K562 (cell line): ENCODE results near the gene FYB1.

DNA sequence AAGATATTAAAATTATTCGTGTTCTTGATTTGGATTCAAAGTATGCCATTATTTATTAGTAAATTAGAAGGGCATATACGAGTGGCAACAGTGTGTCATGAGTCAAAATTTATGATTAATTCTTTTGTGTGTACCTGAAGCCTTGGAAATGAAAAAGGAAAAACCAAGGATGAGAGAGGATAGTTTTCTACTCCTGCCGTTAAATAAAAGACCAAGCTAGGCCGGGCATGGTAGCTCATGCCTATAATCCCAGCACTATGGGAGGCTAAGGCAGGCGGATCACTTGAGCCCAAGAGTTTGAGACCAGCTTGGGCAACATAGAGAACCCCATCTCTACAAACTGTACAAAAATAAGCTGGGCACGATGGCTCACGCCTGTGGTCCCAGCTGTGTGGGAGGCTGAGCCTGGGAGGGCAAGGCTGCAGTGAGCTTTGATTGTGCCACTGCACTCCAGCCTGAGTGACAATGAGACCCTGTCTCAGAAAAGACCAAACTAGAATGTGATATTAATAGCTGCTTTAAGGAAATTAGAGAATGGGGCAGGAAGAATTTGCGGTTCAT is 158.3 kb downstream of the NIPBL start:
- RAMPAGE, long total RNA: no peak
- RRBS: no CpG with 5 or more reads among the region's 8 CpGs
PRO-cap:
- standard: no peak
- CoPRO, capped RNA only, 2 experiments: no peak in any of the 2 experiments
- CoPRO, capped and uncapped RNA, 2 experiments: no peak in any of the 2 experiments
- CoPRO, uncapped RNA only, 2 experiments: peak in 1 of 2 experiments; most common plus-strand start position 15 of the sequence (in 1)
CAGE:
- cytosol, long polyA plus RNA: no peak
- long polyA plus RNA: no peak
- nucleolus, long total RNA: no peak
- nucleus, long polyA plus RNA: no peak

- RAMPAGE, long total RNA: no peak
- RRBS: no CpG with 5 or more reads among the region's 2 CpGs
PRO-cap:
- standard: no peak
- CoPRO, capped RNA only, 2 experiments: no peak in any of the 2 experiments
- CoPRO, capped and uncapped RNA, 2 experiments: no peak in any of the 2 experiments
- CoPRO, uncapped RNA only, 2 experiments: peak in 1 of 2 experiments; most common plus-strand start chr5:37063772 (in 1)
CAGE:
- cytosol, long polyA plus RNA: no peak
- long polyA plus RNA: no peak
- nucleolus, long total RNA: no peak
- nucleus, long polyA plus RNA: no peak
Measured at GRCh38 chr5:37063481-37063959, 185.7 kb downstream of the CPLANE1 start.

DNA sequence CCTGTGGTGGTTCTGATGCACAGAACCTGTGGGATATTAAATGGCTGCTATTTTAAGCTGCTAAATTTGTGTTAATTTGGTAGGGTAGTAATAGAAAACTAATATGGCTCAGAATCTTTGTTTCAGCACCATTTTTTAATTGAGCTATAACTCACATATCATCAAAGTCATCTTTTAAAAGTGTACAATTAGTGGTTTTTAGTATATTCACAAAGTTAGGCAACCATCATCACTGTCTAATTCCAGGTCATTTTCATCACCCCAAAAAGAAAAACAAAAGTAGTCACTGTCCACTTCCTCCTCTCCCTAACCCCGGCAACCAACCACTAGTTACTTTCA is 51.6 kb downstream of the CPLANE1 start:
- RAMPAGE, long total RNA: no peak
- RRBS: no CpG with 5 or more reads among the region's 1 CpG
PRO-cap:
- standard: no peak
- CoPRO, capped RNA only, 2 experiments: no peak in any of the 2 experiments
- CoPRO, capped and uncapped RNA, 2 experiments: no peak in any of the 2 experiments
- CoPRO, uncapped RNA only, 2 experiments: no peak in any of the 2 experiments
CAGE:
- cytosol, long polyA plus RNA: no peak
- long polyA plus RNA: no peak
- nucleolus, long total RNA: no peak
- nucleus, long polyA plus RNA: no peak

GRCh38 chr5:37197923-37198499 is 51.2 kb downstream of the CPLANE1 start:
- RAMPAGE, long total RNA: no peak
- RRBS: no CpG with 5 or more reads among the region's 3 CpGs
PRO-cap:
- standard: no peak
- CoPRO, capped RNA only, 2 experiments: no peak in any of the 2 experiments
- CoPRO, capped and uncapped RNA, 2 experiments: no peak in any of the 2 experiments
- CoPRO, uncapped RNA only, 2 experiments: no peak in any of the 2 experiments
CAGE:
- cytosol, long polyA plus RNA: no peak
- long polyA plus RNA: no peak
- nucleolus, long total RNA: no peak
- nucleus, long polyA plus RNA: no peak

DNA sequence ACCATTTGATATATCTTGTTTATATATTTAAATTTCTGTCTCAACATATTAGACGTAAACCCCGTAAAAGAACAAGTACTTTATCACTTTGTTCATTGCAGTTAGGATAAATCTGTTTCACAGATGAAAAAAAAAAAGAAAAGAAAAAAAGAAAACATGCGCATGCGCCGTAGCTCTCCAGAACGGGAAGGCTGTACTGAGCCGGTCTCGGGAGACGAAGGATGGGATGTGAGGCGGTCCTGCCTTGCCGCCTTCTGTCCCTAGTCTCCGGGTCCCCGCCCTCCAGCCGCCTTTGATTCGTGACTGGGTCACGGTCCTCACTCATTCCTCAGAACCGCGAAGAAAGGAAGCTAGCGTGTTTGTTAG is 40.4 kb downstream of the CPLANE1 start:
- RAMPAGE, long total RNA: no peak
- RRBS: 13% methylated on average over 6 of the region's 19 CpGs
PRO-cap:
- standard: no peak
- CoPRO, capped RNA only, 2 experiments: no peak in any of the 2 experiments
- CoPRO, capped and uncapped RNA, 2 experiments: no peak in any of the 2 experiments
- CoPRO, uncapped RNA only, 2 experiments: no peak in any of the 2 experiments
CAGE:
- cytosol, long polyA plus RNA: no peak
- long polyA plus RNA: no peak
- nucleolus, long total RNA: no peak
- nucleus, long polyA plus RNA: no peak

DNA sequence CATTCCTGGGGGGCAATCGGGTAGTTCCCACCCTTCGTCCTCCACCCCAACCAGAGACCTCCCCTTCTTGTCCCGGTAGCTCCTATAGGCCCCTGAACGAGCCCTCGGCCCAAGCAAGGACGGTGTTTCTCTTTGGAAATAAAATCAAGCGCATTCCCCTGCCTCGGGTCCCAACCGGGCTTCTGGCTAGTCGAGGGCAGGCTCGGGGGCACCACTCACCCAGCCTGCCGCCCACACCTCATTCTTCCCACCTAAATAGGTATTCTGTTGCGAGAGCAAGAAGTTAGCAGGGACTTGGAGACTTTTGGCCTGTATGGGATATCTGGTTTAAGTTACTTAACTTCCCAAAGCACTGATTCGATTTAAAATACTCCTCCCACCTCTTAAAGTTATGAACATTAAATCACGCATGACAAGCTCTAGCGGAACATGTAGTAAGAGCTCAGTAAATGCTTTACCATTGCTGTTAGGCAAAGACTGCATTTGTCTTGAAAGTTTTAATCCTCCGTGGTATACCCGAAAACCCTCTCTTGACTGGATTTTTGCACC is 4.6 kb downstream of the GDNF start:
- RAMPAGE, long total RNA: no peak
- RRBS: 7% methylated on average over 3 of the region's 18 CpGs
PRO-cap:
- standard: no peak
- CoPRO, capped RNA only, 2 experiments: no peak in any of the 2 experiments
- CoPRO, capped and uncapped RNA, 2 experiments: no peak in any of the 2 experiments
- CoPRO, uncapped RNA only, 2 experiments: no peak in any of the 2 experiments
CAGE:
- cytosol, long polyA plus RNA: no peak
- long polyA plus RNA: no peak
- nucleolus, long total RNA: no peak
- nucleus, long polyA plus RNA: no peak

- RAMPAGE, long total RNA: no peak
- RRBS: no CpG with 5 or more reads among the region's 4 CpGs
PRO-cap:
- standard: no peak
- CoPRO, capped RNA only, 2 experiments: no peak in any of the 2 experiments
- CoPRO, capped and uncapped RNA, 2 experiments: no peak in any of the 2 experiments
- CoPRO, uncapped RNA only, 2 experiments: no peak in any of the 2 experiments
CAGE:
- cytosol, long polyA plus RNA: no peak
- long polyA plus RNA: no peak
- nucleolus, long total RNA: no peak
- nucleus, long polyA plus RNA: no peak
Measured at GRCh38 chr5:38168304-38168559, 90.1 kb upstream of the EGFLAM start.

DNA sequence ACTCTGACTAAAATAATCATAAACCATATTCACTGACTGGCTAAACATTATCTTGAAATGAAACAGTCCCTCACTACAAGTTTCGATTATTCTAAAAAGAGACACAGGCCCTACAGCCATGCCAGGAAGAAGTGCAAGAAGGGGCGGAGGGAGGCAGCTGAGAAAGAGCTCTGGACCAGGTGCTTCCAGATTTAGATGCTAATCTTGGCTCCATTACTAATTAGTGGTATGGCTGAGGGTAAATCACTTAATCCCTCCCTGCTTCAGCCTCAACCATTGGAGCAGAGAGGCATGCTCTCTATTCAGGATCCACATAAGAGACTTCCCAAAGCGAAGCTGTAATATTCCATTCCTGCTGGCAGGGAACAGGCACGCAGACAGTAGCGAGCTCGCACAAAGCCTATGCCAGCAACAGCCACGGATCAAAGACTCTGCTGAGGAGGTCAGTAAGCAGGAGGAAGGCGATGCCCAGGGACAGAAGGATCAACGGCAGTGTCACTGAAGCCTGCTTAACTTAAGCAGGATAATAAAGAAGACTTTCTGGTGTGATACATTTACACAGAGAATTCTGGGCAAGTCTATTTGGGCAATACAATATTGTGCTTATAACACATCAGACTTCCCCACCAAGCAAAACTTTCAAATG is 24.2 kb downstream of the LIFR start:
- RAMPAGE, long total RNA: no peak
- RRBS: no CpG with 5 or more reads among the region's 9 CpGs
PRO-cap:
- standard: no peak
- CoPRO, capped RNA only, 2 experiments: no peak in any of the 2 experiments
- CoPRO, capped and uncapped RNA, 2 experiments: no peak in any of the 2 experiments
- CoPRO, uncapped RNA only, 2 experiments: no peak in any of the 2 experiments
CAGE:
- cytosol, long polyA plus RNA: no peak
- long polyA plus RNA: no peak
- nucleolus, long total RNA: no peak
- nucleus, long polyA plus RNA: no peak

GRCh38 chr5:38662138-38662633 is 105.7 kb upstream of the LIFR start:
- RAMPAGE, long total RNA: no peak
- RRBS: no CpG with 5 or more reads among the region's 5 CpGs
PRO-cap:
- standard: no peak
- CoPRO, capped RNA only, 2 experiments: no peak in any of the 2 experiments
- CoPRO, capped and uncapped RNA, 2 experiments: no peak in any of the 2 experiments
- CoPRO, uncapped RNA only, 2 experiments: no peak in any of the 2 experiments
CAGE:
- cytosol, long polyA plus RNA: no peak
- long polyA plus RNA: no peak
- nucleolus, long total RNA: no peak
- nucleus, long polyA plus RNA: no peak

- RAMPAGE, long total RNA: no peak
- RRBS: no CpG with 5 or more reads among the region's 6 CpGs
PRO-cap:
- standard: no peak
- CoPRO, capped RNA only, 2 experiments: no peak in any of the 2 experiments
- CoPRO, capped and uncapped RNA, 2 experiments: no peak in any of the 2 experiments
- CoPRO, uncapped RNA only, 2 experiments: no peak in any of the 2 experiments
CAGE:
- cytosol, long polyA plus RNA: no peak
- long polyA plus RNA: no peak
- nucleolus, long total RNA: no peak
- nucleus, long polyA plus RNA: no peak
Measured at GRCh38 chr5:38807674-38808108, 38.1 kb upstream of the OSMR start.

GRCh38 chr5:38958652-38959089 is 112.9 kb downstream of the OSMR start:
- RAMPAGE, long total RNA: no peak
- RRBS: no CpG with 5 or more reads among the region's 3 CpGs
PRO-cap:
- standard: no peak
- CoPRO, capped RNA only, 2 experiments: no peak in any of the 2 experiments
- CoPRO, capped and uncapped RNA, 2 experiments: no peak in any of the 2 experiments
- CoPRO, uncapped RNA only, 2 experiments: no peak in any of the 2 experiments
CAGE:
- cytosol, long polyA plus RNA: no peak
- long polyA plus RNA: no peak
- nucleolus, long total RNA: no peak
- nucleus, long polyA plus RNA: no peak

DNA sequence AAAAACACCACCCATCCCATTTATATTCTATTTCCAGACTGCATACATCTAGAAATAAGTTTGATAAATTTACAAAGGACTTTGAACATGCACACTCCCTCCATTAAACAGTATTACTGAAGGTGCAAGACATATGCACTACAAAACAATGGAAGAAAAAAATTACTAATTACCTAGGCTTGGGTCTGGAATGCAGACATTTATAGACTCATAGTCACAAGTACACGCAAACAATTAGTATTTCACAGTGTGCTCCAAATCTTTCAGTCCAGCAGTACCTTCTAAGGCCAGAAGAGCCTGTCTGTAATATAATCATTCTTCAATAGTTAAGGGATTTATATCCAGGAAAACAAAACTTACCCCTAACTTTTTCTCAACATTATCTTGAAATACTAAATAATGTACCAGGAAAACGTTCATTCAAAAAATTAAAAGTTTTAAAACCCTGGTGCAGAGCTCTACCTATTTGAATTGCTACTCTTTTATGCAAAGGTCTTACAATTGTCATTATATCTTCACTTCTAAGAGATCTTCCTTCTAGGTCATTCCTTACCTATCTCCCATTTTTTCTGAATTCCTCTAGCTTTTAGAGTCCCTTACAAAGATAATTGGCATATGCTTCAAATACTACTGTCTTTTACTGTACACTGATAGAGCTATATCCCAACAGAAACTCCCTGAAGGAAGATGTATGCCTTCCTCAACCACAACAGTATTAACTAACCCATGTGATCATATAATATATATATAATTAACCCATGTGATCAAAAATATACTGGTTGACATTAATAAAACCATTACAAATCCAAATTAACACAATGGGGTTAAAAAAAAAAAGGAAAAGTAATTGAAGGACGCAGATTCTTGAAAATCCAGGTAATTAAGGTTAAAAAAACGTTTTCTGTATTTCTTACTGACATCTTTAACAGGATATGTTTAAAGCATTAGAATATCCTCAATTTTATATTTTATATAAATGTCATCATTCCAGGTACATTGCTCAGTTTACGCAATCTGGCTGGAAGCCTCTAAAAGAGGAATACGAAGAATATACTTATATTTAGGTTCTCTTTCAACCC is 10.8 kb downstream of the RICTOR start:
- RAMPAGE, long total RNA: no peak
- RRBS: no CpG with 5 or more reads among the region's 6 CpGs
PRO-cap:
- standard: no peak
- CoPRO, capped RNA only, 2 experiments: no peak in any of the 2 experiments
- CoPRO, capped and uncapped RNA, 2 experiments: no peak in any of the 2 experiments
- CoPRO, uncapped RNA only, 2 experiments: peak in 1 of 2 experiments; most common minus-strand start position 204 of the sequence (in 1)
CAGE:
- cytosol, long polyA plus RNA: no peak
- long polyA plus RNA: no peak
- nucleolus, long total RNA: no peak
- nucleus, long polyA plus RNA: no peak

DNA sequence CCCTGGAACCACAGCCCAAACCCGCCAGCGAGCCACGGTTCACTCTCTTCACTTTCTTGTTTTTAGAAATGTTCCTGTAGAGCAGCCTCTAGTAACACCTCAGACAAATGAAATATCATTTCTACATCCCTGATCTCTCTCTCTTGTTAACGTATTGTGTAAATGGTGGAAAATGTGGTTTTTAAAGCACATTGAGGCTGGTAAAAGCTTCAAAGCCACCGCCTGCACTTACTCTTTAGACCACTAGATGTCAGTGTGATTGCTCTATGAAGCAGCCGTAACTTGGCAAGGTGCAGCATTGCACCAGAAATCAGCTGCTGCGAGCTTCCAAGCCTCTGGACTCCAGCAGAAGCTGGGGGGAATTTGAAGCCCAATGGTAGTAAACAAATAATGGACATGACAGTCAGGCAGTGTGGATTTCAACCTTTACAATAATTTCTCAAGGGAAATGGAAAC is 1.6 kb downstream of the FYB1 start:
- RAMPAGE, long total RNA: no peak
- RRBS: no CpG with 5 or more reads among the region's 7 CpGs
PRO-cap:
- standard: no peak
- CoPRO, capped RNA only, 2 experiments: no peak in any of the 2 experiments
- CoPRO, capped and uncapped RNA, 2 experiments: no peak in any of the 2 experiments
- CoPRO, uncapped RNA only, 2 experiments: no peak in any of the 2 experiments
CAGE:
- cytosol, long polyA plus RNA: no peak
- long polyA plus RNA: no peak
- nucleolus, long total RNA: no peak
- nucleus, long polyA plus RNA: no peak

DNA sequence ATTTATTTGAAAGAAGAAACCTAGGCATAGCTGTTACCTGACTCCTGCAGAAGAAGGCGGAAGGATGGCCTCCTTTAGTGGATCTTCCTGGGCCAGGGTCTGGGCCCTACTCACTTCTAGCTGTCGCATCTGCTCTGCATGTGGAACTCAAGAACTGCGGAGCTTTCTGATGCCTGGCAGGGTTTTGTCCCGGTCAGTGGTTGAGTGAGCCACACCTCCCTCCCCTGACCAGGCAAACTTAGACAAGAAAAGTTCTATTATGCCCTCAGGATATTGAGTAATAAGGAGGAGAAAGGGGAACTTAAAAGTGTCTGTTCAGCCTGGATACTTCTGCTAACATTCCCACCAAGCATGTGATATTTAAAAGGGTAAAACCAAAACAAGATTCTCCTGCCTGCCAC is at the start of gene FYB1:
Gene FYB1, minus strand, starts transcription at position 158 of the 401 bp plus-strand sequence.
- RAMPAGE, long total RNA: no peak
- RRBS: no CpG with 5 or more reads among the region's 4 CpGs
PRO-cap:
- standard: no peak
- CoPRO, capped RNA only, 2 experiments: no peak in any of the 2 experiments
- CoPRO, capped and uncapped RNA, 2 experiments: no peak in any of the 2 experiments
- CoPRO, uncapped RNA only, 2 experiments: no peak in any of the 2 experiments
CAGE:
- cytosol, long polyA plus RNA: no peak
- long polyA plus RNA: no peak
- nucleolus, long total RNA: no peak
- nucleus, long polyA plus RNA: no peak

DNA sequence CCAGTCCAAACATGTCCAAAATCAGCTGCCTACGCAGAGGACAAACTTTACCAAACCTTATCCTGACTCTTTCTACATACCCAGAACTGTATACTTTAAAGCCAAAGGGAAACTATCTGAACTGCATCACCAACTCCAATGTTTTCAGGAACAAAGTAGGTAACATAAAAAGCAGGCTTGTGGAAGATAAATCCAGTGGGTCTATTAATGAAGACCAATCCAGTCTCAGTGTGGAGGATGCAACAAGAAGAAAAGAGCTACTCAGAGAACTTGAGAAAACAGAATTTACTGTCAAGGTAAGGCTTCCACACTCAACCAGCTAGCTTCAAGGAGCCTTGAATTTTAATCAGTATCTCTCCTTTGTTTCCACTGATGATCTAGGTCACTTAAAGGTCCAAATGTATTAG is 36.2 kb upstream of the FYB1 start:
- RAMPAGE, long total RNA: no peak
- RRBS: no CpG with 5 or more reads among the region's 1 CpG
PRO-cap:
- standard: no peak
- CoPRO, capped RNA only, 2 experiments: no peak in any of the 2 experiments
- CoPRO, capped and uncapped RNA, 2 experiments: no peak in any of the 2 experiments
- CoPRO, uncapped RNA only, 2 experiments: no peak in any of the 2 experiments
CAGE:
- cytosol, long polyA plus RNA: no peak
- long polyA plus RNA: no peak
- nucleolus, long total RNA: no peak
- nucleus, long polyA plus RNA: no peak

DNA sequence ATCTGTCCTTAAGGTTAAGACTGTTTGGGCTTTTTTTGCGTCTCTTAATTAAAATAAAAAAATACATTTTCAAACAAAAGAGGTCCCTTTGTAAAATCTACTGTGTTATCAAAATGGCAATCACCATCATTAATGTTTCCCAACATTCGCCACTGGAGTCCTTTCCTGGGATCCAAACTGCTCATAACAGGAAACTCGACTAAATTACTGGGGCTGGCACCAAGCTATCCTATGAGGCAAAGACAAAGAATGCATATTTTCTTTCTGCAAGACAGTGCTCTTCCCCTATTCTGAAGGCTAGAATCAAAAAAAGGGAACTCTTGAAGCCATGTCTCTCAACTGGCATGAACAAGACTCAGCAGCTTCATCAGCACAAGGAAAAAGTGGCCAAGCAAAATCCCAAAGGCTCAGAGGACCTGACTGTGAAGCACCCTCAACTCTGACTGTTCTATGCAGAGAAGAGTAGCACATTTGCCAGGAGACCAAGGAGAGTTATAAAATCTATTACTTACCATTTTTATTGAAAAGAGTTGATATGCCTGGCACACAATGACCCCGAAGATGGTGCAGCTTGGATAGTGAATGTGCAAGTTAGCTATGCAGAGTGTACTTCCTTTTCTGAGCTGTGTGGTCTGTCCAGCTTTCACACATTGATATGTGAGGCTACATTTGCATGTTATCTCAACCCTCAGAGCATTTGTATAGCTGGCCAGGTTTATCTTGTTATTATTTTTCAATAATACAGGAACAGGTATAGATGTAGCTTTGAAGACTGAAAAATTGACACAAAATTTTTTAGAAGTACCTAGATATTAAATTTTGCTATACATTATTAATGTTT is 50.9 kb upstream of the FYB1 start:
- RAMPAGE, long total RNA: no peak
- RRBS: no CpG with 5 or more reads among the region's 4 CpGs
PRO-cap:
- standard: unidirectional peak, minus-strand start at position 629 of the sequence
- CoPRO, capped RNA only, 2 experiments: no peak in any of the 2 experiments
- CoPRO, capped and uncapped RNA, 2 experiments: no peak in any of the 2 experiments
- CoPRO, uncapped RNA only, 2 experiments: no peak in any of the 2 experiments
CAGE:
- cytosol, long polyA plus RNA: no peak
- long polyA plus RNA: no peak
- nucleolus, long total RNA: no peak
- nucleus, long polyA plus RNA: no peak

DNA sequence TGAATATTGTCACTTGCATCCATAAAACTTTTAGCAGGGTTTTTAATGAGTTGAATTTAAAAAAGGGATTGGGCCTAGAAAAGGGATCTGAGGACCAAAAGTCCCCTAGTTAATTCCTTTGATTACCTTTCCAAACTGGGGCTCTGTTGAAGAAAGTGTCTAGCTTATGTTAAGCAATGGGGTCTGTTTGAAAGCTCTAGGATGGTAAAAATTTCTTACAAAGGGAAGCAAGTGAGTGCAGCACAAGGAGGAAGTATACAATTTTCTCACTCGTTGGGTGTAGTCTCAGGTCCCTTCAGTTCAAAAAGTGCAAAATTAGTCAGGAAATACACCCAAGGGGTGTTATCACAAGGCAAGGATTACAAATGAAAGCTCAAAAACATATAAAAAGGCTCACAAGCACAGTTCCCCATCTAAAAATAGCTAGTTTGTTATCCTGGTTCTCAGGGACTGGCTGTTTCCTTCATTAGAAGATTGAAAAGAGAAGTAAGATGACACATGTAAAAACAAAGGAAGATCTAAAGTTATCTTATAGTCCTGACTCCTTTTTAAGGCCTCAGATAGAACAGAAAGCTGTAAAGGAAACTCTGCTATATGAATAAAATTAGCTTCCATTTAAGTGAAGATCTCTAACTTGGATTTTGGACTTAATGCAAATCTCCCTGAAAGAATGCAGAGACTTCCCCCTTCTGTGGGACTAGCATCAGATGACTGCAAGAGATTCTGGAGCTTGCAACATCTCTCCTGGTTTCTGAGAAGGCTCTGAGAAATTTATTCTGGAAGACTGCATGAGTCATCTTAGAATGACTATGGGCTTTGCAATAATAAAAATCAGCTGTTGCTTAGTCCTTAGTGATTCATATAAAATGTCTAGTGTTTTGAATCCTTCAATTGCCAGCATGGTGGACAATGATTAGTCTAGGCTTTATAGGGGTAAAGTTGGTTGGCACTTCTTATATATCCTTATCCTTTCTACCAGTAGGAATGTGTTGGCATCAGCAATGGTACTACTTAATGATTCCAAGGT is 25.5 kb downstream of the DAB2 start:
- RAMPAGE, long total RNA: no peak
- RRBS: no CpG with 5 or more reads among the region's 1 CpG
PRO-cap:
- standard: no peak
- CoPRO, capped RNA only, 2 experiments: peak in 2 of 2 experiments; most common plus-strand start position 834 of the sequence (in 1); most common minus-strand start position 709 of the sequence (in 1)
- CoPRO, capped and uncapped RNA, 2 experiments: no peak in any of the 2 experiments
- CoPRO, uncapped RNA only, 2 experiments: no peak in any of the 2 experiments
CAGE:
- cytosol, long polyA plus RNA: no peak
- long polyA plus RNA: no peak
- nucleolus, long total RNA: no peak
- nucleus, long polyA plus RNA: no peak

GRCh38 chr5:39462096-39462295 is 37.2 kb upstream of the DAB2 start:
- RAMPAGE, long total RNA: no peak
- RRBS: no CpG with 5 or more reads among the region's 2 CpGs
PRO-cap:
- standard: no peak
- CoPRO, capped RNA only, 2 experiments: no peak in any of the 2 experiments
- CoPRO, capped and uncapped RNA, 2 experiments: no peak in any of the 2 experiments
- CoPRO, uncapped RNA only, 2 experiments: no peak in any of the 2 experiments
CAGE:
- cytosol, long polyA plus RNA: no peak
- long polyA plus RNA: no peak
- nucleolus, long total RNA: no peak
- nucleus, long polyA plus RNA: no peak

- RAMPAGE, long total RNA: no peak
- RRBS: no CpG with 5 or more reads among the region's 9 CpGs
PRO-cap:
- standard: no peak
- CoPRO, capped RNA only, 2 experiments: no peak in any of the 2 experiments
- CoPRO, capped and uncapped RNA, 2 experiments: no peak in any of the 2 experiments
- CoPRO, uncapped RNA only, 2 experiments: no peak in any of the 2 experiments
CAGE:
- cytosol, long polyA plus RNA: no peak
- long polyA plus RNA: no peak
- nucleolus, long total RNA: no peak
- nucleus, long polyA plus RNA: no peak
Measured at GRCh38 chr5:39525705-39526130, 100.9 kb upstream of the DAB2 start.